Hematopoietic multipotent progenitor cell (in vitro differentiated cells): ENCODE data around the gene MTA3.

DNA sequence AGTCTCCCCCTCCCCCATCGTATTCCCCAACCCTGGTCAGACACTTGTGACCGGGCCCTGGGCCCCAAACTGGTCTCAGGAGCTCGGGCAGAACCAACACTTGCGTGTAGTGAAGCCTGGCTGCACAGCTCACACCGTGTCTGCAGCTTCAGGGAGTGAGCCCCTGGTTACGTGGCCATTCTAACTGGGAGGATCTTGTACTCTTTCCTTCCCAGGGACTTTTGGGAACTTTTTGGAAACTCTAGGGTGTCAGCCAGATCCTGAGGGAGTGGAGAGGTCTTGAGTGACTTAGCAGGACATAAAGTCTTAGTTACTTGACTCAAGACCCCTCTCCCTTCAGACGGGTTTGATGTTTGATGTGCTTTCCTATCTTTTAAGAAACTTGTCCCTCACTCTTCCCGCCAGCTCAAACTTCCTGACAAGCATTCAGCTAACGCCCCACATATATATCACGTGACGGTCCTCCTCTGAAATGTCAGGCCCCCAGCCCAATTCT, 2.3 kb downstream of the PKDCC start:
- CAGE, long polyA plus RNA = no peak

GRCh38 chr2:42098258-42099193, 50.7 kb downstream of the PKDCC start:
- CAGE, long polyA plus RNA = no peak

- CAGE, long polyA plus RNA = no peak
Observed at GRCh38 chr2:42117855-42118685, 51.1 kb upstream of the EML4 start.

GRCh38 chr2:42361903-42362401, 935 bp upstream of the COX7A2L start:
- CAGE, long polyA plus RNA = no peak

- CAGE, long polyA plus RNA = no peak
Observed at GRCh38 chr2:42568310-42569093, at the start of gene MTA3. TSS of gene MTA3 (plus strand) at chr2:42568632.

DNA sequence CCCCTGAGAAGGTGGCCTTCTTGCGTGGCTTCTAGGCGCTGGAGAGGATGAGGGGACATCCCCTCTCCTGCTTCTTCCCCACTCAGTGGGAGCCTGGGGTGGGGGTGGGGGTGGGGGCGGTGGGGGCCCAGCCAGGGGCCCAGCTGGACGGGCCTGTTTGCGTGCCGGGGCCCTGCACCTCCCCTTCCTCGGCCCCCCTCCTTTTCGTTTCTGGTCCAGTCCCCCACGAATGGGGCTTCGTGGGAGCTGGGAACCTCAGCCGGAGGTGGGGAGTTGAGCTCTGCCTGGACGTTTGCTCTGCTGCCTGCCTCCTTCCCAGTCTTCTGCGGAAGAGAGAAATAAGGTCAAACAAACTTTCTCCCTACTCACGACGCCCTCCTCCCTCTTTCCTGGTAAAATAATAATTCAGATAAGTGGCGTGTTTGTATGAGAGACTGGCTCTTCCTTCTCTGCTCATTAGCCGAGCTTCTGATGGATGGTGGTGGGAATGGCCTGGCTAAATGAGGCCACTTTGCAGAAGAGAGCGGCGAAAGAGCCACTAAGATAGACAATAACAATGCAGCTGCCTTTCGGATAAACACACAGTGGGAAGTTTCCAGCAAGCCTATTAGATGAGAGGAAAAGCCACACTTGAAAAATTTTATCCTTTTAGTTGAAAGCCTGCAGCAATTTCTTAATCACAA, 803 bp downstream of the MTA3 start:
- CAGE, long polyA plus RNA = no peak

DNA sequence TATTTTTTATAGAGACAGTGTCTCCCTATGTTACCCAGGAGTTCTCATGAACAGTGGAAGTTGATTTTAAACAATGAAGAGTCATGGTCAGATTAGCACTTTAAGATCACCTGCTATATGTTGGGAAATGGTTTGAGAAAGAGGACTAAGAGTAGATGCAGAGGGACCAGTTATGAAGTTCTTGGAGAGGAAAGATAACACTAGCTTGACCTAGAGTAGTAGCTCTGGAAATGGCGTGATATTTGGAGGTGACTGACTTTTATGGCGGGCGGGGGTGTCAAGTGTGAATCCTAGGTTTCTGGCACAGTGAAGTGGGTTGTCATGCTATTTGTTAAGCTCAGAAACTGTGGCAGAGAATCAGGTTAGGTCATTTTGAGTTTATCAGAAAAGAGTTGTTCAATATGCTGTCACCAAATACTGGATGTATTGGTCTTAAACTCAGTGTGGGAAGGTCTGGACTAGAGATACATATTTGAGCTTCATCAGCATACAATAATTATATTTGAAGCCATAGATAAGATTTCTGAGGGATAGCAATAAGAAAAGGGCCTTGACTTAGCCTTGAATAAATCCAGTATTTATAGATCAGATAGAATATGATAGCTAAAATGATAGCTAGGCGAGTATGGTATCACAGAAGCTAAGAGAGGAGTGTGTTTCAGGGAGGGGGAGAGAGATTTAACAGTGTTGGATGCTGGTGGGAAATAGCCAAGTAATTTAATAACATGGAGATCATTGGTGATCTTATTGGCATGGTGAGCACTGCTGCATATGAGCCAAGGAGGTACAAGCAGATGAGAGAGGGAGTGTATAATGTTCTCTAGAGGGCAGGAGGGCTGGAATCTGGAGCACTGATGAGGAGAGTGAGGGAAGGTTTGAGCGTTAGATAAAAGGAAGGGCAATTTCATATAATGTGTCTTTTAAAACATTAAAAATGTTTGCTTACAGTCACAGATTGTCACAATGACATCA, 64.3 kb downstream of the OXER1 start:
- CAGE, long polyA plus RNA = no peak

DNA sequence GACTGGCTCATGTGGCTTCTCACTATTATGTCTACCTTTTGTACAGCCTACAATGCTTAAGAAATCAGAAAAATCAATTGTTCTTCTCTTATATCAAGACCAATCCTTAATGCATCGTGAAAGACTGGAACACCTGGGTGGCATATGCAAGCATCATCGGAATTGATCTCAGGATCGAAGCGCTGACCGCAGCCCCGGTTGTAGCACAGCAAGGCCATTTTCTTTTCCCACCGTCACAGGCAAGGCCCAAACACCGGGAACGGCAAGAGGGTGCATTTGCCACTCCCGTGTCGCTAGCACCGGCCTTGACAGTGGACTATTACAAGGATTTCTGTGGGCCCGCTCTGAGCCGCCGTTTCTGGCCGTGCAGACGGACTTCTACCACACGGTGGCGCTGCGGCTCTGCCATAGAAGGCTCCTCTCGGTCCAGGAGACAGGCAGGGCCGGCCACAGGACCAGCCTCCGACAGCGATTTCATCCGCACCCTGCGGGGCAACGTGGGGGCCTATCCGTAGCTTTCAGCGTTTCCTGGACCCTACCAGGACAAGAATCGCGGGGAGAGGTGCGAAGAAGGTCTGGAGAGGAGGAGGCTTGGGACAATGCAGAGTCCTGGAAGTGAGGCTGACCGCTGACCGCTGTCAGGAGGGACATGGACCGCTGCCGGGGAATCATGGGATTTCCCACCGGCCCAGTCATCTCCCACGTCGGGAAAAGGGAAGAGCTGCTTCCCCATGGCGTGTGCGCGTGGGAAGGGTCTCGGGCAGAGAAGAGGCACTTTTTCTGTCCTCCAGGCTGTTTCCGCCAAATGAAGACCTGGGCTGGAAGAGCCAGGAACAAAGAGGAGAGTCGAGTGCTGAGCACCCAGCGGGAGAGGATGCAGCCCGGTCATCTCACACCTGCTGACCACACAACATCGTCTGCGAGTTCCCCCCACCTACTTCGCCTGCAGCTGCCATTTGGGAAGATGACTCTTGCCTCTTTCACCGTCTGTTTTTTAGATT, 35.3 kb upstream of the HAAO start:
- CAGE, long polyA plus RNA = no peak

GRCh38 chr2:42856967-42857564, 64.7 kb upstream of the HAAO start:
- CAGE, long polyA plus RNA = no peak

- CAGE, long polyA plus RNA = no peak
Observed at GRCh38 chr2:42917233-42917757, 124.9 kb upstream of the HAAO start.

DNA sequence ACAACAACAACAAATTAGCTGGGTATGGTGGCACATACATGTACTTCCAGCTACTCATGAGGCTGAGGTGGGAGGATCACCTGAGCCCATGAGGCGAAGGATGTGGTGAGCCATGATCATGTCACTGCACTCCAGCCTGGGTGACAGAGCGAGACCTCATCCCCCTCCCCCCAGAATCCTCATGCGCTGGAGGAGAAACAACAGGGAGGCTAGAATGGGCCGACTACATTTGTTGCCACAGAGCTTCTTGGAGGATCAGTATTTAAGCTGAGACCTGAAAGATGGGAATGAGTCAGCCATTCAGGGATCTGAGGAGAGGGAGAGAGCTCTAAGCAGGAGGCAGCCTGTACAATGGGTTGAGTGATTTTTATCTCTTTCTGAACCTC, 131.3 kb upstream of the HAAO start:
- CAGE, long polyA plus RNA = no peak

GRCh38 chr2:43018034-43018658, 208.3 kb downstream of the ZFP36L2 start:
- CAGE, long polyA plus RNA = no peak

- CAGE, long polyA plus RNA = no peak
Observed at GRCh38 chr2:43051082-43051374, 175.4 kb downstream of the ZFP36L2 start.

GRCh38 chr2:43071584-43071966, 154.8 kb downstream of the ZFP36L2 start:
- CAGE, long polyA plus RNA = no peak

DNA sequence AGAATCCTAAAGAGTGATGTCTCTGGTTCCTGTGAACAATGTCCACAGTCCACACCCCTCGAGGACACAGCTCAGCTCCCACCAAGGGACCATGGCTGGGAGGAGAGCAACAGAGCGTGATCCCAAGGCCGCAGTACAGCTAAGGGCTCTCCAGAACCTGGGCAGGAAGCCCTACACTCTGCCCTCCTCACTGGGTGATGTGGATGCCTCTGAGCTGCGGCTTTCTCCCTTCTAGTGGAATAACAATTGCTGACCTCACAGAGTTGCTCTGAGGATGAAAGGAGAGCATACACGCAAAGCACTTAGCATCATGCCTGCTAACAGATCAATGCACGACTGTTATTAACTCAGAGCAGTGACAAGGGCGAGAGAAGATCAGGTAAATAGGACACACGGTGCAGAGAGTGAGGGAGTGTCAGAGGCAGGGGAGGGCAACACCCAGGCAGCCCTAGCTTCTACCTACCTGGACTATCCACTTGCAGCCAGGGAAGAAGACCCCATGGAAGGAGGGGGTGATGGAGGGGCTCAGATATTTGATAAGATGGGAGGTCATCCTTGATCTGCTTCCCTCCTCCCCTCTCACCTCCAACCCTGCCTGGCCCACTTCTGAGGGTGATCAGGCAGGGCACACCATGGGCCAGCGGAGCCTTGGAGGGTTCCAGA, 74.1 kb downstream of the ZFP36L2 start:
- CAGE, long polyA plus RNA = no peak

DNA sequence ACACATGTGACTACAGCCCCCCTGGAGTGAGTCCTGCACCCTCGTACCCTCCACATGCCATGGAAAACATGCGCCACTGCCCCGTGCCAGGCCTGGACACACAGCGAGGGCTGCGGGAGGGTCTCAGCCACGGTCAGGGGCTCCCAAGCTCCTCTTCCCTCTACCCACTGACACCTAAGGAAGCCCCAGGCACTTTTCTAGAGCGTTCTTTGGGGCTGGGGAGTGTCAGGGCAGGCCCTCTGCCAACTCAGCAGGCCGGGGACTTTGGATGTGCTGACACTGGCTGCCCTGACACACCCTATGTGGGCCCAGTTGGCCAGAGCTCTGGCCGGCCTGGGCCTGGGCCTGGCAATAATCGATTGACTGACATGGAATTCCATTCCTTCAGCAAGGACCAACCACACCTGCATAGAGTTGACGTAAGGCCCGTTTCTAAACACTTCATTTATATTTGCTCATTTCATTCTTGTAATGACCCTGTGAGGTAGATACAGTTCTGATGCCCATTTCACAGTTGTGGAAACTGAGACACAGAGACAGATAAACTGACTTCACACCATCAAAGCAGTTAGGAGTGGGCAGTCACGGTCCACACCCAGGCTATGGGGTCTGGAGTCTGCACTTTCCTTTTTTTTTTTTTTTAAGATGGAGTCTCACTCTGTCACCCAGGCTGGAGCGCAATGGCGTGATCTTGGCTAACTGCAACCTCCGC, 70.4 kb downstream of the ZFP36L2 start:
- CAGE, long polyA plus RNA = no peak

GRCh38 chr2:43162272-43162634, 64.2 kb downstream of the ZFP36L2 start:
- CAGE, long polyA plus RNA = no peak

DNA sequence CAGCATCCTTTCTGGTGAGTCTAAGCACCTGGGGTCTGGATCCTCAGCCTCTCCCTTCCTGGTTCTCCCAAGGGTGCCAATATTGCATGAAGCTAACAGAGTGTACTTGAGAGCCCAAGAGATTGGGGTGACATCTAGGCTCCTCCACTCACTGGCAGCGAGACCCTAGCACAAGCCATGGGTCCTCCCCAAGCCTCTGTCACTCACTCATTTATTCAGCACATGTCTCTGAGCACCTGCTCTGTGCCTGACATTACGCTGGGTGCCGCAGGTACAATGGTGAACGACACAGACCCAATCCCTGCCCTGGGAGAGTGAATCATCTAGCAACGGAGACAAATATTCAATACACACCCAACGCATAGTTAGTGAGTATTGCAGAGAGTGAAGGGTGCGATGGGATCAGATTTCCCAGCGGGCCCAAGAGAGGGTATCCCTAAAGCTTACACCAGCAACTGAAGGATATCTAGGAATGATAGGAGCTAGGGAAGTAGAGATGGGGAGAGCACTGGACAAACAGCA, 45.6 kb downstream of the ZFP36L2 start:
- CAGE, long polyA plus RNA = no peak

DNA sequence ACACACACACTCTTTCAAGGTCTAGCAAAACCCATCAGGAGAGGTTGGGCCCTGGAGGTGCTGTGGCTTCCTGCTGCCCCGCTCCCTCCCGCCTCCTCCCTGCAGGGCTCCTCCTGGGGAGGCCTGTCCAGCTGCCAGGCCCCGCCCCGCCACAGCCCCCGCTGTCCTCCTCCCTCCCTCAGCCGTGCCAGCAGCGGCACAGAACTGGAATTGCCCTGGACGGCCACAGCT, 6.8 kb downstream of the ZFP36L2 start:
- CAGE, long polyA plus RNA = no peak

DNA sequence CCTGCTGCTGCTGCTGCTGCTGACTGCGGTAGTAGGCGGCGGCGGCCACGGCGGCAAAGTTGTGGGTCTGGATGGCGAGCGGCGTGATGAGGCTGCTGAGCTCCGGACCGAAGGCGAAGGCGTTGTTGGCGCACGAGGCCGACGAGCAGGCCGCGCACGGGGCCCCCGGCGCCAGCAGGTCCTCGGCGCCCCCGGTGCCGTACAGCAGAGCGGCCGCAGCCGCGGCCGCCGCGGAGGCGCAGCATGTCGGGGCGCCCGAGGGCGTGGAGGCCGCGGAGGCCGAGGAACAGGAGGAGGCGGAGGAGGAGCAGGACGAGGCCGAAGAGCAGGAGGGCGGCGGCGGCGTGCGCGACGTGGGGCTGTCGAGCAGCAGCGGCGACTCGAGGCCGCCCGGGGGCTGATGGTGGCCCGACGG, 1.8 kb downstream of the ZFP36L2 start:
- CAGE, long polyA plus RNA = no peak